ENCODE measurements around the genes MGST2, ELMOD2 and RNF150.

DNA sequence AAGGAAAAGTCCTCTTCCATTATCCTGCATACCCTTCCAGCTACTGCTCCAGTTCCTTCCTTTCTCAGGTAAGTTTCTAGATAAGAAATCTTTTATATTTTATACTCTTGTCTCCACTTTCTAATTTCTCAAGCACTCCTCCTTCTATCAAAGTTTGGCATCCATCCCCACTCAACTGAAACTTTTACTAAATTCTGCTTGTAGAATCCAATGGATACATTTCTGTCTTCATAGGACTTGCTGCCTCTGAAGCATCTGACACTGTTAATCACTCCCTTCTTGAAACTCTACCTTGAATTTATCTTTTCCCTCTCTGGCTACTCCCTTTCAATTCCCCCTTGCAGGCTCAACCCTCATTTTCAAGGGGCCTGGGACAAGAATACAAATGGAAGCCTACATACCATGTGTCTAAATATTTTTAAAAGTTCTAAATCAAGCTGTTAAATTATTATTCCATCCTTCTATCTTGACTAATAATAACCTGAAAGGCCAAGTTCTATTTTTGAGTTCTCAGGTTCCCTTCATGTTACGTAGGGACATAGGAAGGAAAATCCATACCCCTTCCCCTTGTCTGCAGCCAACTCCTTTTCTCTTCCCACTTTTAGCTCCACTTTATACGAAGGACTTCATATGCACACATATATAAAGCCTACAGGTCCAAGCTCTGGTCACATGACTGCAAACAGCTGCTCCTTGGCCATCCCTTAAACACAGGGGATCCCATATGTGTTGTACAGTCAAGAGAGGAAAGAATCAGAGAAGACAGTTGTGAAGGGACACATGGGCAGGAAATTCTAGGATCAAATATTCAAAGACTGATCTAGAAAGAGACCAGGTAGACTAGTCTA is 36.0 kb downstream of the ELF2 start:
- RRBS, 2 experiments = no CpG with 5 or more reads among the region's 2 CpGs

DNA sequence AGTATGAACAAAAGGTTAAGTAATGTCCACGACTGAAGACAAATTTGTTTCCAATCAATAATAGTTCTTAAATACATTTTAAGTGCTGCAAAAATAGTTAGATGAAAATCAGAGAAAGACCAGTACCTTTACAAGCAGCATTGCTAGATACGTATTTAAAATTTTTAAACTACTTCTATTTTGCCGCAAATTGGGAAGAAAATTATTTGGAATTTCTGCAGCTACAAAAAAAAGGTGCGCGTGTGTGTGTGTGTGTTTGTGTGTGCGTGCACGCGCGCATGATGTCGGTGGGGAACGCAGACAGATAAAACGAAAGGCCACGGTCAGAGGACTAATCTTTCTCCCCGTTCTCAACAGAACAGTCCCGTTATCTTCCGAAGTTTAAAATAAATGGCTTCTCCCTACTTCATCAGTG is 1.7 kb downstream of the MGARP start:
- RRBS, 2 experiments = no CpG with 5 or more reads among the region's 16 CpGs

DNA sequence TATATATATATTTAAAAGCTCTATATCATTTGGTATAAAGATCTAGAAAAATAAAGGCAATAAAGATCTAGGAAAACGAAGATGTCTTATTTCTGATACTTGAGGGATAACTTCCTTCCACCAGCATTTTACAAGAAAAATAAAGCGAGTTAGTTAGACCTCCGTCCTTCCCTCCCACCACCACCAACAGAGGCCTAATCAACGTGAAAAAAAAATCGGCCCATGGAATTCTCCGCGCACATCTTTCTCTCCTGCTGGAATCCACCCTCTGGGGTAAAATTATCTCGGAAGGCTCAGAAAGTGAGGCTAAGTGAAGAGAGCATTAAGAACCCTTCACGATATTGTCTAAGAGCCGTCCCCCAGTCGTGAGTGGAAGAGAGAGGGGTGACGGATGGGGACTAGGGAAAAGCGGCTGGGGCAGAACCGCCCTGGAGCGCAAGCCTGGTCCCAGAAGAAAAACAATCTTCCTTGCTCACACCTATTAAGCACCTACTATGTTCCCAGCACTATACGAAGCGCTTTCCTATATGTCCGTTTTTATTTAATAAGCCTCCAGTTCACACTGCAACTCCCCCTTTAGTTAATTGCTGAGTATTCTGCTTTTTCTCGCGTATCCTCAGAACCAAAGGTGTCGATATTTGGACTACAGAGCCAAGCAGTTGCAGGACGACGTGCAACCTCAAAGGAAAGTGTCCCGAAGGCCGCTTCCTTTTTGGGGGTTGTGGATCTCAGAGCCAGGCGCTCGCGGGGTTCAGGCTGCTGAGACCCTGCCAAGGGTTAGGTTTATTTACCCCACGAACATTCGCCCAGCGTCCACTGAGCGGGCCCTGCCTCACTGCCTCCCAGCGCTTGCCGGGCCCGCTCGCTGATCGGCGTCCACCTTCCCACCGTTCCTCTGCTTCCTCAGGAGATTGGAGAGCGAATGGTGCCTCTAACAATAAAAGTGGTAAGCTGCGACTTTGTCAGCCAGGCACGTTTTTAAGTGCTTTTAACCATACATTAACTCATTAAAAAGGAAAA is 956 bp downstream of the MGARP start:
- RRBS, 2 experiments = no CpG with 5 or more reads among the region's 42 CpGs

- RRBS, 2 experiments = no CpG with 5 or more reads among the region's 4 CpGs
Observed at GRCh38 chr4:139452721-139453042, 1.2 kb upstream of the RAB33B start.

DNA sequence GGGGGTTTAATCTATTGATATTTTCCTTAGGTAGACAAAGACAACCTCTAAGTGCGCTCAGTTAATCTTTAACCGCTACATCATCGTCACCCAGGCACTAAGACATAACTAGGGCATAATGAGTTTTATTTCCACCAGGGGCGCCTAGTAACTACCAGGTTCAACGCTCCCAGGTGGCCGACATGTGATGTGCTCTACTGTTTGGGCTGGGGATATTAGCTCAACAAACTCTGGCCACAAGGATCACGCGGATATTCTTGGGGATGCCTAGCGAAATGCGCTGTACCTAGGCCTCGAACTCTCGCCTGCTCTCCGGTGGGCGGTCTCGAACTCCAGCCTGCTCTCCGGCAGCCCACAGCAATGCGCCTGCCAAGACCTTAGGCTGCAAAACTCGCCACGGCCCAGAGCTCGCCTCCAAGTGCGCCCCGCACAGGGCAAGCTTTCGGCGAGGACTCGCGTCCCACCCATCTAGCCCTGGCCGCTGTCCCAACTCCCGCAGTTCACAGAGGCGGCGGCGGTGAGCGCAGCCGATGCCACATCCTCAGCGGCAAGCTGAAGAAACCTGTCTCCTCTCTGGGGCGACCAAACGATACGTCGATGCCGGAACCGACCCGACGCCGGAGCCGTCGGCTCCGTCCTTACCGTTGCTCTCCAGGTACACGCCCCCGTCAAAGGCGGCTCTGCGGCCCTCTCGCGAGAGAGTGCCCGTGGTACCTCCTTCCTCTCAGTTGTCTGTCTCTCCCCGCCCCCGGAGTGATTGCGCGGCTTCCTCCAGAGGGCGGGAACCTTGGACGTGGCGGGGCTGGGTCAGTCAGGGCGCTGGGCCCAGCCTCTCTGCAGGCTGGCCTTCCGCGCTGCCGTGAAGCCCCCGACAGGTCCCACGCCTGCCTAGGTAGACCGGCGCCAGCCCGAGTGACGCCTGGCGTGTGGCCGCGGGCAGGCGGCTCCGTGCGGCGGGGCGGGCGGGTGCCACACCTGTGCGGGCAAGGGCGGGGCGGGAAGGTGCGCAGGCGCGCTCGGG is 568 bp upstream of the RAB33B start:
- RRBS, 2 experiments = no CpG with 5 or more reads among the region's 87 CpGs

DNA sequence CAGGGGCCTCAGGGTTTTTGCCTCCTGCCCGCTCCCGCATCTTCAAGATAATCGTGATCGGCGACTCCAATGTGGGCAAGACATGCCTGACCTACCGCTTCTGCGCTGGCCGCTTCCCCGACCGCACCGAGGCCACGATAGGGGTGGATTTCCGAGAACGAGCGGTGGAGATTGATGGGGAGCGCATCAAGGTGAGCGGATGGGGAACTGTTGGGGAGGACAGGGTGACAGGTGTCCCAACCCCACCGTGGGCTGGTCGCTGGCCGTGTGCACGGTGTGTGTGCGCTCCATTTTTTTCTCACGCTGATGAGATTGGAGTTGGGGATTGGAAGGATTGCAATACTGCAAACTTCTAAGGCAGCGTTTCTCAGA is 319 bp downstream of the RAB33B start:
- RRBS, 2 experiments = no CpG with 5 or more reads among the region's 24 CpGs

DNA sequence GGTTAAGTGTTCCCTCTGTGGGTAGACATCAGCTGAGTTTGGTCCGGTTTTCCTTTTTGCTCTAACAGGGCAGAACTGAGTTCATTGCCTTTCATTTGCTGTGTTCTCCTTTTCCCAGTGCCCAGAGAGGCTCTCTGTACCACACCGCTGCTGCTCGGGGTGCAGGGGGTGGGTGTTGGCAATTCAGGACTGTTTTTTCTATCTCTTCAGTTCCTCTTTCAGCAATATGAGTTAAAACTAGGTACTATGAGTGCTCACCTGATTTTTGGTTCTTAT is 17.3 kb downstream of the RAB33B start:
- RRBS, 2 experiments = no CpG with 5 or more reads among the region's 3 CpGs

DNA sequence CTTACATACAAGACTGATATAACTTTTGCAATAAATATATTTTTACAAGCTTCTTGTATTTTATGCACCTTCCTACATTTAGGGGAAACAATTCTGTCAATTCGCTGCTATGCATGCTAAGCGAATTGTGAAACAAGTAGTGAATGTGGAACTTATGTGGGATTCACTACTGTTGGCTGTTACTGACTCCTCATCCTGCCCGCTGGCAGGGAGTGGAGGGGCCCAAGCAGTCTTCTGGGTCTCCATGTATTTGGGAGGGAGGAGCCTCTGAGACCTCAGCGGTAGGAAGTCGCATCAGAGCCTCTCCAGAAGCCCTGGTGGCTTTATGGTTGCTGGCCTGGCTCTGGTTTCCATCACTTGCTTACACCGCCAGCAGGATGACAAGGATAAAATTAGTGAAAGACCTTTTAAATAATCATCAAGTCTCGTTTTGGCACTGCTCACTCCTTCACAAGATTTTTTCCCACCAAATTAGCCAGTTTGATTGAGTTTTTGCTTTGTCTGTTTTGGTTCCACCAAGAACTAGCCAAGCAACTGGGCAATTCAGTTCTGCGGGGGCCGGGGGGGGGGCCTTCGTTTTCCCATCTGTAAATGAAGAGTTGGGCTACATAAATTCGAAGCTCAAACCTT is 3.8 kb upstream of the SETD7 start:
- RRBS, 2 experiments = no CpG with 5 or more reads among the region's 11 CpGs

DNA sequence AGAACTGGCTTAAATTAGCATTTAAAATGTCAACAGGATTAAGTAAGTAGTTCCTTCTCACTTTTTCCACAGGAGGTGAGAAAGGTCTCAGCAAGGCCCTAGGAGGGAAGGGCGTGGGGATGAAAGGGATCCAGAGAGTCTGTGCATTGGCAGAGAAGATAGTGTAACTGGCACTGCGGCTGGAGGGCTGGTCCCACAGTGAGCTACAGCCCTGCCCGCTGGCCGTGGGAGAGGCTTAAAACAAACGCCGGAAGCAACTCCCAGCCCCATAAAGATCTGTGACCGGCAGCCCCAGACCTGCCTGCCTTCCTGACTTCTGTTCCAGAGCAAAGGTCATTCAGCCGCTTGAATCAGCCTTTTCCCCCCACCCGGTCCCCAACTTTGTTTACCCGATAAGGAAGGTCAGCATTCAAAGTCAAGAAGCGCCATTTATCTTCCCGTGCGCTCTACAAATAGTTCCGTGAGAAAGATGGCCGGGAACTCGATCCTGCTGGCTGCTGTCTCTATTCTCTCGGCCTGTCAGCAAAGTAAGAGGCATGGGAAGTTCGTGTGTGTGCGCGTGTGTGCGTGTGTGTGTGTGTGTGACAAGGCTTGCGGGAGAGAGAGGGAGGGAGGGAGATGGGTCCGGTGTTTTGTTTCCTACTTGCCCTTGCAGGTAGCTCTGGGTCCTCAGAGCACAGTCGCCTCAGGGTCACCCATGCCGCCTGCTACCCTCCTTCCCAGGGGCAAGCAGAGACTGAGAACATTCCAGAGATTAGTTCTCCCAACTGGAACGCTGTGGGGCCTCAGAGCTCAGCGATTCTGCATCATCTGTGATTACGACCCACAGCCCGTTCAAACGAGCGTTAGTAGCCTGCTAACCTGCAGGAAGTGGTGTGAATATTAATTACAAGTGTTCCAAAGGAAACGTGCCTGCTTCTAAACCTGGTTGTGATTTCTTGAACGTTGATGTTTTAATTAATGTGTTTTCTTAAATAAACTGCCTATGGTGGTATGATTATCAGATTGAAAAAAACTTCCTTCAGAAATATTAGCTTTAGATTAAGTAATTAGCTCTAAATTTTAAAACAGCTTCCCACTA is at the start of gene MGST2:
TSS of gene MGST2 (plus strand) at position 269 of the 1,081 bp plus-strand sequence.
- RRBS, 2 experiments = under 1 to 8% methylated on average over 7 of the region's 33 CpGs

DNA sequence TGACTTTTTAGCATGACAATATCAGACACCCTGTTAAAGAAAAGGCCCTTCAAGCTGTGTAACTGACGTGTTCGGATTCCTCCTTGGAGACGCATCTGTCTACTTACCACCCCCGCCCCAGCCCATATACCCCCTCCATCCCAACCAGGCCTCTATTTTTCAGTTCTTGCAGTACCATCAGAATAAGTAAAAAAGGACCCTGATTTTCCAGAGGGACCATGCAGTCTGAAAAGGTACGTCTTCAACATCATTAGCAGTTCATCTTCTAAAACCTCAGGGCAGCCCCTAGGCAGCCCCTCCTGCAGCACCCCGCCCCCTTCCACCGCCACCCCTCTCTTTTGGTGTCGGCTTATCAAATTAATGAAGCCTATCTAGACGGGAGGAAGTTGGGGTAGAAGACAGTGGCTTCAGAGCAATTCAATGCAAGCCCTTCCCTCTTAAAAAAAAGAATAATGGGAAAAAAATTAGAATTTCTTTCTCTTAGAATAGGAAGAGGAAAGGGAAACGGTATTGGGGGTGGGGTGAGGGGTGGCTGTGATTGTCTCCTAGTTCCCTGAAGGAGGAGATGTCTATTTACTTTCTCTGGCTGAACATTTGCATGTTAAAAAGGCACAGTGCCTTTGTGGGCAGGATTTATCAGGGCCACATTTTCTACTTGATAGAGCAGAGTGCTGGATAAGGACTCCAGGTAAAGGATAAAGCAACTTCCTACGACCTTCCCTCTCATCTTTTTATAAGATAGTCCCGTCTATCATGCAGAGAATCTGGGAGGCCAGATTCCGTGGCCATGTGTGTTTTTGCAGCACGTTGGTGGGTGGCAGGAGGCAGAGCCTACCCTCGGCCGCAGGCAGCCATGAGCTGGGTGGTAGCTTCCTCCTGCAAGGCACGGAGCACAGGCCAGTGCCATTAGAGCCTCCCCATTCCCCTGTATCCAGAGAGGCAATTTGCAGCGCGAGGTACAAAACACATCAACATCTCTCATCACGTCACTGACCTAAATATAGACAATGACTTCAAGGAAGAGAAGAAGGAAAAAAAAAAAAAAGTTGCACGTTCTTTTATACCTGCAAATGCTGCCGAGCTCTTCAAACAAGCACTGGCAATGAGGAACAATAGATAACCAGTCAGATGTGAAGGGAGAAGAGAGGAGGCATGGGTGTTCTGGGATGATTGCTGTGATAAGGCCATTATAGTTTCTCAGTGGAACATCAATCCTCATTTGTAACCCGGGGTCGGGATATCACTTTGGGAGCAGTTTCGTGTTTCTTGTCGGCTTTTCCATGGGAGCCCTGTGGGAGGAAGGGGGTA is 159.6 kb downstream of the MGST2 start:
- RRBS, 2 experiments = no CpG with 5 or more reads among the region's 26 CpGs

GRCh38 chr4:139849202-139849617 is 183.6 kb downstream of the MGST2 start:
- RRBS, 2 experiments = no CpG with 5 or more reads among the region's 3 CpGs

DNA sequence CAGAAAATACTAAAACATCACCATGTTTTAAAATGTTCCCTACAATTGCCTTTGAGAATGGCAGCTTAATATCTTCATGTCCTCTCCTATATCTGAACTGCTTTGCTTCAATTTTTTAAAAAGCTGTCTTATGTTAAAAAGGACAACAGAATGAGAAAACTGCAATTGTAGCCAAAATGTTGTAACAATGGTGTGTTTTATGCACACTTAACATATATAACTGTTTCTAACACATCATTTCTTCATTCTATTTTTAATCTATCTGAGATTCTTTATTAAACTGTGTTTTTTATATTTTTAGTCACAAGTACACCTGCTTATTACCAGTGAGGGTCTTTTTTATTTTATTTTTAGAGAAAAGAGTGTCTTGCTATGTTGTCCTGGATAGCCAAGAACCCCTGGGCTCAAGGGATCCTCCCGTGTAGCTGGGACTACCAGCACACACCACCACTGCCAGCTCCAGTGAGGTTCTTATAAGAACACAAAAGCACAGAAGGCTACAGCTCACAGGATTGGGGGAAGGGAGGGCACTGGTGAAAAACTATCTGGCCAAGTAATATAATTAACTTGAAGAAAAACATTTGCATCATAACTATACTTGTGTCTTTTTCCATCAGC is 188.5 kb downstream of the MAML3 start:
- RRBS, 2 experiments = no CpG with 5 or more reads among the region's 1 CpG

- RRBS, 2 experiments = no CpG with 5 or more reads among the region's 3 CpGs
Observed at GRCh38 chr4:140049893-140050347, 104.1 kb downstream of the MAML3 start.

DNA sequence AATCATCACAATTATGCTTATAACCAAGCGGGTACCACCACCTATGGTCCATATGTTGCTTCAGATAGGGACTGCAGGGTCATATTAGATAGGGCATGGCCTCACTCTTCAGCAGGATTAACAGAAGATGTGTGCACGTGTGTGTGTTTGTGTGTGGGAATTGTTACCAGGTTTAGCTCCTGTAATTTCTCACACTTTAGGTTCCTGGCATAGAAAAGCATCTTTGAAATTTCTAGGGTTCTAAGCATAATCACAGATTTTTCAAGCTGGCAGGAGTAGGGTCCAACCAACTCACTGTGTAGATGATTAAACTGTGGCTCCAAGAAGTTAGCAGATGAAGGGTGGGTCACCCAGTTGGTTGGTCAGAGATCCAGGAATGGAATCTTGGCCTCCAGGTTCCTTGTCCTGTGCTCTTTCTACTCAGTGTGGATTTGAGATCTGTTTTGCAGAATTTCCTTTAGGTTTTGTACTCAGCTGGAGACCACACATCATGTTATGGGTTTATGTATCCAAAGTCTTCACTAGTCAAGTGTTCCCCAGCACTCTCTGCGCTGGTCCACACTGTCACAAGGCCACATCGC is 90.3 kb upstream of the MAML3 start:
- RRBS, 2 experiments = no CpG with 5 or more reads among the region's 4 CpGs

DNA sequence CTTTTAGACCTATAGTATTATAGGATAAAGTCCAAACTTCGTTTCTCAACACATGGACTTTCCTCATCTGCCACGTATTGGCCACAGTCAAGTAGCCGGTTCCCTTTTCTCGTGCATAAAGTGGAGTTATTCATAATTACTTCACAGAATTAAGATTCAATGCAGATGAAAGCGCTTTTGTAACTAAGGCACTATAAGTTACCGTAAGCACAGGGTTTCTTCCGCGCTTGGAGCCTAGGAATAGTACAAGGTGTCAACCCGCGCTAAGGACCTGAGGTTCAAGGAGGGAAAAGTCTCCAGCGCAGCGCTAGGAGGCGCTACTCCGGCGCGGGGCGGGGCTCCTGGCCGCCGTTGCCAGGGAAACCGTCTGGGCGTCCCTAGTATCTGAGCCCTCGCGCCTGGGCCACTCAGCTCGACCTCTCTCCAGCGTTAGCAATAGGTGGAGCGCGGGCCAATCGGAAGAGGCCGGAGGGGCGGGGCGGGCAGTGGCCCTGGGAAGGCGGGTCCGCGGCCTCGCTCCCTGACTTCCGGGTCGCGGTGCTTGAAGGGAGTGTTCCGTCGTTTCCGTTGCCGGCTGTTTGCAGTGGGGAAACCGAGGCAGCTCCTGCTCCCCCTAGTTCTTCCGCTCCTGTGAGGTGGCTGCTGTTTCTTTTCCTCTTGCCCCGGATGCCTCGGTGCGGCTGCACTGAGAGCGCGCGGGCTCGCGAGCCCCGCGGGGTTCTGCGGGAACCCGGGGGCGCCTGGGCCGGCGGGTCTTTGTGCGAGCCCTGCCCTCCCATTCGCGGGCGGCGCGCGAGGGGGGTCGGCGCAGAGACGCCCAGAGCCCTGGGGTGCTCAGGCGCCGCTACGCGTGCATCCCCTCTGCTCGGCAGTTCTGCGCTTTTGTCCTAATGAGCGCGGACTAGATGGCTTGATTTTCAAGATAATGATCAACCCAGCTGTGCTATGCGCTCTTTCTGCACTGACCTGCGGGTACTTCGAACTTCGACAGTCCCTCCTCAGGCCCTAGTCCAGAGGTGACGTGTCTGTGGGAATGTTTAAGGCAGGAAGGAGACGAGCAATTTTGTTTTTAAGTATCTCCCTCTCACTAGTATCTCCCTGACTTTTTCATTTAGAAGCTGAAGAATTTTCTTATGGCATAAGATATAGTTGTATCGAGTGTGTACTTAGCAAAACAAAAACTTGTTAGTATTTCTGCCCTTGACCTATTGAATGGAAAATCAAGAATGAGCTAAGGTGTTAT is at the start of gene ELMOD2:
TSS of gene ELMOD2 (plus strand) at position 523 of the 1,243 bp plus-strand sequence.
- RRBS, 2 experiments = under 1 to 5% methylated on average over 22 of the region's 84 CpGs

- RRBS, 2 experiments = no CpG with 5 or more reads among the region's 6 CpGs
Observed at GRCh38 chr4:140635672-140636120, 66.9 kb upstream of the UCP1 start.

- RRBS, 2 experiments = no CpG with 5 or more reads among the region's 7 CpGs
Observed at GRCh38 chr4:141131726-141132064, 1.6 kb downstream of the RNF150 start.

GRCh38 chr4:141133049-141133924 is at the start of gene RNF150:
Gene RNF150 (minus strand): TSS chr4:141133469.
- RRBS, 2 experiments = 1 to 6% methylated on average over 34 of the region's 60 CpGs

DNA sequence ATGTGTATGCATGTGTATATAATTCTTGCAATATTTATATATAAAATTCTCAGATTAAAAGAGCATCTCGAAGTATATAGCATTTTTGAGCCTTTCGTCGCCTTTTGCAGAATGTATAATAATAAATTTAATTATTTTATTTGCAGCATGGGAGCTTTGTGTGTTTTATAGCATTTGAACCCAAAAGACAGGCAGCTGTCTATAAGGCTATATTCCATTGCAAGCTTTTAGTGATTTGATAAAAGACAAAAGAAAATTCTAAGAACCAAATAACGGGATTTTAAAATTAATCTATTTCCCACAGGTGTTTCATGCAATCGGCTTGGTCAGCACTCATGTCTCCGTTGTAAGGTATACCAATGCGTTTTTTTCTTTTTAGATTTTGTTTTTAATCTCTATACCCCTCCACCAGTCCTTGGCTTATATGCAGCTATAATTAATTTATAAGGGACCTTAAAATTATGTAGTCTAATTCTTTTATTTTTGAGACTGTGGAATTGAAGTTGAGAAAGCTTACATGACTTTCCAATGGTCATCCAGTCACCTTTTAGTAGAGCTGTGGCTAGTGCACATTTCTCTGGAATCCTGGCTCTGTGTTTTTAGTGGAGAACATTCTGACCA is 10.6 kb downstream of the ZNF330 start:
- RRBS, 2 experiments = no CpG with 5 or more reads among the region's 7 CpGs

GRCh38 chr4:141235929-141236604 is 15.4 kb downstream of the ZNF330 start:
- RRBS, 2 experiments = no CpG with 5 or more reads among the region's 2 CpGs

Data from Panc1 (cell line).